HT-29 (cell line): ENCODE measurements around a stretch of chr10.

GRCh38 chr10:4034721-4035764 lies 250.0 kb upstream of the KLF6 start:
- RAMPAGE, long total RNA: no peak

DNA sequence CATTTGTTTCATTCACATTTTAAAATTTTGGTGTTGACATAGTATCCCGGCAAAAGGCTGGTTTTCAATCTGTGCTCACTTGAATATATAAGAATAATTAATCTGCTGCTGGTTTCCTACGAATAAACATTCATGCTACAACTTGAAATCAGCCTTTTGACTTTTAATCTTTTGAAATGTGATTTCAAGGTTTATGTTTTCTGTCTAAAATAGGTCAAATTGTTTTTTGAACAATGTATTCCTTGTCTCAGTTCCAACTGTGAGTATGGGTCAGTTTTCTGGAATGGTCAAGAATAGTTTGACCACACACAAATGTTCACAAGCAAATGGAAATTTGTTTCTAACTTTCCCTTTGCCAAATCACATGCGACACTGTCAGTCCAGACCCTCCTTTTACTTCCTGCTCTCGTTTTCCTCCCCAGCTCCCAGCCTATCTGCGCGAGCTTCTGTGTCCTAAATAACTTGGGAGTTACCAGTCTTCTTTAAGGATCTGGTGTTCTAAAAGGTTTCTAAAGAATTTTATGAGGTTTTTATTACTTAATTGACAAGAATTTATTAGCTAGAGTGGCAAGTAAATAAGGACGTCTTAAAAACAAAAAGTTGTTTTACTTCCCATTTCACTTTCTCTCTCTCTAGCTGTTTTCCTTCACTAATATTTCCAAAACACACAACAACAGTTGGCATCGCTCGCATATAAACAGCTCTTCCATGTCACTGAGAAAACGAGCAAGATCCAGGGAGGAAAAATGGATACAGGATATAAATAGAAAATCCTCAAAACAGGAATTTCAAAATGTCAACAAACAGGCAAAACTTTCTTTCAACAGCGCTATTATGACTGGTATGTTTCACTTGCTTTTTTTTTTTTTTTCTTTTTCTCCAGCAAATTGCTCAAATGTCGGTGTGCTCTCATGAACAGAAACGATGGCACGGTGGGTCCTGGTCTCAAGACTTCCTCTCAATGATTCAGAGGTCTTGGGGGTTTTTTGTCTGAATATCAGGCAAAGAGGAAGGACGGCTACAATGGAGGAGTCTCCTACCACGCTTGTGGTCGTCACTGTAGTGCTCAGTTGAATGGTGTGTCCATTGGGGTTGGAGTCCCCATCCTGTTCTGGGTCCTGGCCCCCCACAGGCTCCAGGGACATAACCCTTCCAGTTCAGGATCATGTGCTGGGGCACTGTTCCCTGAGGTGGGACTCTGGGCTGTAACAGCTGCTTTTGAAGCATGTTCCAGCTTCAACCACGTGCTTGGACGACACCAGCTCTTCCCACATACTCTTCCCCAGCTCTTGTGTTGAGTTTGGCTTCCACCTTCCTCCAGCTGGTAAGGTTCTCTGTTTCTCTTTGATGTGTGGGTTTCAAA lies 266.3 kb upstream of the KLF6 start:
- RAMPAGE, long total RNA: no peak

DNA sequence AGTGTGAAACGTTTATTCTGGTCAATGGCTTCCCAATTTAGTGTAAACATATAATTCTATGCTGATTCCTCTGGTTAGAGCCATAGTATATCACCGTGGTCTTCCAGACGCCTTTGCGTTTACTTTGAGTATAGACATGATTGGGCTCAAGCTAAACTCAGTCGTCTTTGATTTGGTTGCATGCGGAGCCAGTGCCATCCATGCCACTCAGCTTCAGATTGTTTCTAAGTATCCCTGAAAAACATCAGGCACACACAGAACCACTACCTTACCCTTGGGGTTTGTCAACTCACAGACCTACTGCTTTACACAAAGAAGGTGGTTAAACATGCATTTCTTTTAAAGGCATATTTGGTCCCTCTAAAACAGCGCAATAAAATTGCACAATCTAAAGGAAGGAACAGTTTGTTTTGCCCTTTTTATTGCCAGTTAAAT lies 273.6 kb upstream of the KLF6 start:
- RAMPAGE, long total RNA: no peak

- RAMPAGE, long total RNA: no peak
These were observed 396.0 kb upstream of the KLF6 start for GRCh38 chr10:4180921-4181589.

DNA sequence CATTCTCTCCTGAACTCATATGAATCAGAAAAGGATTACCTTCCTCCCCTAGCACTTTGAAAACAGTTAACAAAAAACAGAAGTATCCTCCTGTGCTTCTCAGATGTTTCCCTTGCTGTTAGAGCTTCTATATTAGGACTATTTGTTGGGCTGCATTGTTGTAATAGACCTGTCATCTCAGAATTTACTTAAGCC lies 411.7 kb upstream of the KLF6 start:
- RAMPAGE, long total RNA: no peak

DNA sequence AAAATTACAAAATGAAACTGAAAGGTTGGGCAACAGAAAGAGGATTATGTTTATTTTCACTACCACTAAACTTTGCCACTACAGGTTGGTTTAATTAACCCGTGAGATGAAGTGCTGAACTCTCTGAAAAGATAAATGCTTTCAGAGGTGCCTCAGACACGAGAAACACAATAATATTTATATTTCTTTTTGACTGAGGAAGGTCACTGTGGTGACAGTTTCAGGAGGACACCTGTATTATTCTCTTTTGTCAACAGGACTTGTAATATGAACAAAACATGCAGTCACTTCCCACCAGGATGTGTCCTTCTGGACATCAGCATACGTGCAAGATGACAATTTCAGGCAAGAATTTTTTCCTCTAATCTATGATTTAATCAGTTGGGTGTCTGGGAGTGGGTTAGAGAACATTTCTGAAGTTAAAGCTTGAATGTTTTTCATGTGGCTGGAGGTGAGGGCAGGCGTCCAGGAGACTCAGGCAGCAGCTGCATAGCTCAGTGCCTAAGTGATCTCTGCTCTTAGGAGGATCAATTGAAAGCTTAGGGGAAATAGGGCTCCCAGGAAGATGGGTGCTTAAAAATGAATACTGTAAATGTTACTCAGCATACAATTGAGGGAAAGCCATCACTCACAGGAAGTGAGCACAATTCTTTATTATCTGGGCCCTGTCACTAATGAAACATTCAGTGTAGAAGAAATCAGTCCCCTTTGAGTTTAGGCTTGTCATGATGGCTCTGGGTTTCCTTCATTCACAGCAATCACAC lies 457.5 kb upstream of the KLF6 start:
- RAMPAGE, long total RNA: no peak

GRCh38 chr10:4649933-4650338 lies 176.1 kb upstream of the AKR1E2 start:
- RAMPAGE, long total RNA: no peak

DNA sequence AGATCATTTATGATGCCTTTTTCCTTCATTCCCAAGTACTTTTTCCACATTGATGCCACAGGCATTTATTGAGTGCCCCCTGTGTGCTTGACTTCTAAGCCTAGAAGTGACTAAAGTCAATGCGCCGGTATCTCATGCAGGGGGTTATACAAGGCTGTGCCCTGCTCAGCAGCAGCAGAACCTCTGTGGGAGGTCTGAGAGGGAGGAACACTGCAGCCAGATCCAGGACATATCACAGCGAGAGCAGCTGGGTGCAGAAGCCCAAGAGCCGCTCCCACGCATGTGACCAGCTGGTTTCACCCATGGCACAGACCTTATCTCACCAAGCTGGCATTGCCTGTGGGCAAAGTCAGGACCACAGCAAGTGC lies 31.7 kb upstream of the AKR1C1 start:
- RAMPAGE, long total RNA: no peak

DNA sequence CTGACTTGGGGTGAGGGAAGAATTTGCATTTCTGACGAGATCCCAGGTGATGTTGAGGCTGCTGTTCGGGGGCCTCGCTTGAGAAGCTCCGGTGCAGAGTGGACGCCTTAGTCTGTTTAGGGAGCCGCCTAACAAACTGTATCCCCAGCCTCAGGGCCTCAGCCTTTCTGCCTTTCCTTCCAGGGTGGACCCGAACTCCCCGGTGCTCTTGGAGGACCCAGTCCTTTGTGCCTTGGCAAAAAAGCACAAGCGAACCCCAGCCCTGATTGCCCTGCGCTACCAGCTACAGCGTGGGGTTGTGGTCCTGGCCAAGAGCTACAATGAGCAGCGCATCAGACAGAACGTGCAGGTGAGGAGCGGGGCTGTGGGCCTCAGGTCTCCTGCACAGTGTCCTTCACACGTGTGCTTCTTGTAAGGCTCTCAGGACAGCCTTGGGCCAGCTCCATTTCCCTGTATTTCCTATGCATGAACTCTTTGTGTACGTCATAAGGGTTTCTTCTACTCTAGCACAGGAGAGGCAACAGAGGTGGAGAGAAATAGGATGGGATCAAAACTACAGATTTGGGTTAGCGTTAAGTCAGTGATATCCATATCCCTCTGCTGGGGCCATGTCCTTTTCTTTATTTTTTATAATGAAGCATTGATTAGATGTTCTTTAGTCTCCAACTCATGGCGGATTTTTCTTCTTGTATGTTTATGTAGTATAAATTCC lies 9.3 kb downstream of the AKR1C1 start:
- RAMPAGE, long total RNA: no peak

GRCh38 chr10:4982544-4983241 lies 19.5 kb downstream of the AKR1C1 start:
- RAMPAGE, long total RNA: no peak

- RAMPAGE, long total RNA: no peak
These were observed 18.7 kb downstream of the AKR1C2 start for GRCh38 chr10:4984780-4985471.

- RAMPAGE, long total RNA: no peak
These were observed 22.7 kb upstream of the AKR1C3 start for GRCh38 chr10:5071097-5072321.

- RAMPAGE, long total RNA: no peak
These were observed 81.4 kb upstream of the UCN3 start for GRCh38 chr10:5283182-5283963.

DNA sequence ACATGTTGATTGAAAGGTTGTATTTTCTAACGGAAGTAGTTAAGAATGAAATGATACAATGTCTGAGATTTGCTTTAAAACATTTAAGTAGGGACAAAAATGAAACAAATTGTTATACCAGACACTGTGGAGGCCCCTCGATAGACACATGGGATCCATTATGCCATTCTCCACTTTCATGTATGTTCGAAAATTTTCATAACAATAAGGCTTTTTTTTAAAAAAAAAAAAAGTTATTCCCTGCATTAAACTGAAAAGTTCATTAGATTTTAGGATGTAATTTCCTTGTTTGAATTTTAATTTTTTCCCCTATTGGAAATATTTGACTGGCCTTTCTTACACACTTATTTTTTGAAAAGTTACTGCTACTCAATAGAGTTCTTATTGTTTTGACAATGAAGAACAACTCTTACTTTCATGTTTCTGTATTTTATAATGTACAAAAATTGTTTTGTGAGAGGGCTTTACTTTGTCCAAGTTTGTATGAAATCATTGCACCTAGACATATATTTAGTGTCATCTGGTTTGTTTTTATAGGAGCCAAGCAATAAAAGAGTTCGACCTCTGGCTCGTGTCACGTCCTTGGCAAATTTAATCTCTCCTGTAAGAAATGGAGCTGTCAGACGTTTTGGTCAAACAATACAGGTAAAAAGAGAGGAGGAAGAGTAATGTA lies 39.1 kb downstream of the NET1 start:
- RAMPAGE, long total RNA: no peak

DNA sequence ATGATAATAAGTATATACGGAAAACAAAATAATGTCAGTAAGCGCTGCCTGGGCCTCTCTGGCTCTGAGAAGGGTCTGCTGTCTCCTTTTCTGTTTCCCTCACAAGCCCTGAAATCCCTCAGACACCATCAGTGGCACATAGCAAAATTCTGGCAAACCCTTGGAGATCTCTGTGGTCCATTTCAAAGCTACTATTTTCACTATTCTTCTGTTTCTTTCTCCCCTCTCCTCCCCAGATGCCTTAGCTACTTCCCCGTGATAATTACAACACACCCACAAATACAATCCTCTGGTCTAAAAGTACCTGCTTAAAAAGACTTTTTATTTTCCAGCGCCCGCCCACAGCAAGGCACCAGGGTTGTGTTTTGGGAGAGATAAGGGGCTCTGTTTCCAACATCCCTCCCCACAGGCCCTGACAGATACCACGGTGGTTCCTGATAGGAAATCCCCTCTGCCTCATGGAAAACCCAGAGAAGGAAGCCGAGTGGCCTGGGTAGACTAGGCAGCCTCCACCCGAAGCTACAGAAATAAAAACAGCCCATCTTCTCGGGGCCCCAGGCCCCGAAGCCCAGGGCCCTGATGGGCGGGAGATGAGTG lies 19.9 kb downstream of the CALML5 start:
- RAMPAGE, long total RNA: no peak

- RAMPAGE, long total RNA: no peak
These were observed 5.8 kb downstream of the CALML5 start for GRCh38 chr10:5493182-5494317.

DNA sequence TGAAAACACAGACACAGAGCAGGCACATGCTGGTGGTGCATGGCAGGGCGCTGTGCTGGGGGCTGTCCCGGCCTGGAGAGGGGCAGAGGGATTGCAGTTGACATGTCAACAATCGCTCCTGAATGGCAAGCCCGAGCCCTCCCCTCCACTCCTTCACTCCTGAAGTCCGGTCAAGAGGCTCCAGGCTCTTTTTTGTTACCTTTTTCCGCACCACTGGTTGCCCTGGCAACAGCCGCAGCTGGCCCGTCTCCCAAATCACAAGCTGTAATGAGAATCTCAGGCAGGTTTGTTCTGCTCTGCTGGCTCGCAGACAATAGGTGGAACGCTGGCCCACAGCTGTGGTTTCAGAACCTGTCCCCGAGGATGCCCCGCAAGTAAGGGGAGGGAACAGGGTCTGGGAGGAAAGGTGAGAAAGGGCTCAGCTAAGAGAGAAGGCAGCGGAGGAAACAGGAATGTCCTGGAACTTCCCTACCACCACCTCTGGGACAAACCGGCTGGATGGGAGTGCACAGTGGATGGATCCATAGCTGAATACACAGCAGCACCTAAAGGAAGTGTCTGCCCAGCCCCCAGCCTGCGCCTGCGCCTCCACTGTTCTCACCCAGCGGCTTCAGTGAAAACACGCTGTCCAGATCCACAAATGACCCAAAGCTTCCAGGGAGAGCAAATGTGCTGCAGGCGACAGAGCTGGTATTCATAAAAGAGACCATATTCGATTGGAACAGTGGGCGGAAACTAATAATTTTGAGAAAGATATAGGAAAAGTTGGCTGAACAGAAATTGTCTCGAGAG lies 58.9 kb downstream of the CALML3 start:
- RAMPAGE, long total RNA: no peak

DNA sequence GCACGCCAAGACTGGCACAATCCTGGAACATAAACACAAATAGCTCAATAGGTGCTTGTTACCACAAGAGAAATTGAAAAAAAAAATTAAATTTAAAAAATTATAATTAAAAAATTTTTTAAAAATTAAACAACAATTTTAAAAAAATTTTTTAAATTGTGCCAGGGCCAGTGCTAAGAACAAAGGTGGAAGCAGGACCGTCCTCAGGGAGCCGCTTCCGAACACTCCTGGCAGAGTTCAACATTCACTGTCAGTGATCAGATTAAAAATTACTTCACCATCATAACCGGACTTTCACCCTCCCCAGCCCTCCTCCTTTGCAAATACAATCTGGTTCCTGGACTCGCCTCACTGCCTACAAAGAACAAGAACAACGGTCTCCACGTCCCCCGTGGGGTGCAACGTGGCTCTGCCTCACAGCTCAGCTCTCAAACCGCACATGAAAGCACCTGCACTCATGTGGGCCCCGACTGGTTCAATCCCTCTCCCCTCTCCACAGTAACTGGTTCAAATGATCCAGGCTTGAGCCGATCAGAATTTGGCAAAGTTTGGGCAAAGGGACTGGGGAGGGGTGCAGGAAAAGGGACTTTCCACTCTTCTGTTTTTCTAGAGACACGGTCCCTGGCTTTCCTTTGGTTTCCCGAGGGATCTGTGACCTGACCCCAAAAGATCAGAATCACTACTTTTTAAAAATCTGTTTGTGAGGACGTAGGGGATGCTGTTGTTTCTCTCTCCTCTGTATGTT lies 21.1 kb downstream of the ASB13 start:
- RAMPAGE, long total RNA: no peak

DNA sequence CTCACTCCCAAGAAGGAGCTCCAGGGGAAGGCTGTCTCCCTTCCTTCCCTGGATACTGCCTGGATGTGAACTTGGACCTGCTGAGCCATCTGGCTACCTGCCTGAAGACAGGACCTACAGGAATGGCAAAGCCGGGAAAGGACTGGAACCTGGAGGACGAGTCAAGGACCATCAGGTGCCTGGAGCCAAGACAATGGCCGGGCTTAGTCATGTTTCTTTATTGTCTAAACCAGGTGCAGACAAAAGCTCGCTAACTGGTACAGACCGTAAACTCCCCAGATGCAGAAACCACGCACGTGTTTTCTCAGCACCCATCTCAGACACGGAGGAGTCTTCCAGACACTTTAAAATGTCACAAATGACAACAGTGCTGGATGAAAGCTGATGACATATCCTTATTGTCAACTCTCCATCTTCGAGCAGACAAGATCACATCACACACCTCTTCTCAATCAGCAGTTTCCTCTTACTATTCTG lies 12.1 kb downstream of the ASB13 start:
- RAMPAGE, long total RNA: no peak

GRCh38 chr10:5766410-5766972 lies 46.7 kb downstream of the GDI2 start:
- RAMPAGE, long total RNA: no peak